Fibroblast of villous mesenchyme (primary cell): ENCODE data around the gene TAS2R42.

- CAGE, long polyA plus RNA = no peak
Measured at GRCh38 chr12:10395175-10396294, 5.7 kb upstream of the KLRK1 start.

- CAGE, long polyA plus RNA = no peak
Measured at GRCh38 chr12:10700807-10701465, 22.2 kb downstream of the YBX3 start.

GRCh38 chr12:10722265-10722972 is 704 bp downstream of the YBX3 start:
- CAGE, long polyA plus RNA = no peak

DNA sequence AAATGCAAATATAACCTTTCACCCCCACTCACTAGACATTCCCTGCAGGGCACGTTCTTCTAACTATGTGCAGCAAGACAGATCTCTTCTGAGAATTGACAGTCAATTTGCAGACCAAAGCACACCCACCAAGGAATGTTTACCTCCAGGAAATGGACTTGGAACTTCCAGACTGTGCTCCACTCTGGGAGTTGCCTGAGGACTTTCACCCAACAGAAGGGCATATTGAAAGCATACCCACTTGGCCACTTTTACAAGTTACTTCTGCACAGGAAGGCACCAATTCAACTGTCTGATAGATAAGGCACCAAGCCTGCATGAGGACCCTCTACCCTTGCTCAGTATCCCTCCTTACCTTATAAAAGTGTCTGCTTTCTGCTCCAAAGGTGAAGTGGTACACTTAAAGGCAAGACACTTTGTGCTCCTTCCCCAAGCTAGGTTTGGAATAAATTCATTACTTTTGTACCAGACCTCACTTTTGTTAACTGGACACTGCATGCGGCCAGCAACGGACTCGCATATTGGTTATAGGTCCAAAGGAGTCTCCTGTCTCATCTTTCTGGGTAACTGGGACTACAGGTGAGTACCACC is 6.4 kb downstream of the TAS2R19 start:
- CAGE, long polyA plus RNA = no peak

DNA sequence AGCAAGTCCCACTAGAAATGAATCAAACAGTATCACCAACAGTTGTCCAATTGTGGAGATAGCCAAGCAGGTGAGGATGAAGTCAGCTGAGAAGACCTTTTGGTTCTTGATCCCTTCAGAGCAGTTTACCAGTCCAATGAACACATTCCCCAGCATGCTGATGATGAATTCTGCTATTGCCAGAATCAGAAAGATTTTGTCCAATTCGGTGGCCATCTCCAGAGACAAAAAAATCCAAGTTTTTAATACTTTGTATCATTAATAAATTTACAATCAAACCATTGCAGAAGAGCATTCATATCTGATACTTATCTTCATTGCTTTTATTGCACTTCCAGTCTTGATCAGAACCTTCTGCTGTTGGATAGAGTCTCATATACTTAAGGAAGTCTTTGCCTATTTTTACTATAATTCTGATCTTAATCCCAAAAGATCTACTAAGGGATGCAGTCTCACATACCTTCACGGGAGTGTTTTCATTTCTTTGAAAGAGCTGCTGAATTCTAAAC is at the start of gene TAS2R42:
TAS2R42 (minus strand) TSS at position 216 of the 509 bp plus-strand sequence.
- CAGE, long polyA plus RNA = no peak

DNA sequence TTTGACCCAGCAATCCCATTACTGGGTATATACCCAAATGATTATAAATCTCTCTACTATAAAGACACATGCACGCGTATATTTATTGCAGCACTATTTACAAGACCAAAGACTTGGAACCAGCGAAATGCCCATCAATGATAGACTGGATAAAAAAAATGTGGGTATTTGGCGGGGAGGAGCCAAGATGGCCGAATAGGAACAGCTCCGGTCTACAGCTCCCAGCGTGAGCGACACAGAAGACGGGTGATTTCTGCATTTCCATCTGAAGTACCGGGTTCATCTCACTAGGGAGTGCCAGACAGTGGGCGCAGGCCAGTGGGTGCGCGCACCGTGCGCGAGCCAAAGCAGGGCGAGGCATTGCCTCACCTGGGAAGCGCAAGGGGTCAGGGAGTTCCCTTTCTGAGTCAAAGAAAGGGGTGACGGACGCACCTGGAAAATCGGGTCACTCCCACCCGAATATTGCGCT is 12.7 kb downstream of the PRB4 start:
- CAGE, long polyA plus RNA = no peak

DNA sequence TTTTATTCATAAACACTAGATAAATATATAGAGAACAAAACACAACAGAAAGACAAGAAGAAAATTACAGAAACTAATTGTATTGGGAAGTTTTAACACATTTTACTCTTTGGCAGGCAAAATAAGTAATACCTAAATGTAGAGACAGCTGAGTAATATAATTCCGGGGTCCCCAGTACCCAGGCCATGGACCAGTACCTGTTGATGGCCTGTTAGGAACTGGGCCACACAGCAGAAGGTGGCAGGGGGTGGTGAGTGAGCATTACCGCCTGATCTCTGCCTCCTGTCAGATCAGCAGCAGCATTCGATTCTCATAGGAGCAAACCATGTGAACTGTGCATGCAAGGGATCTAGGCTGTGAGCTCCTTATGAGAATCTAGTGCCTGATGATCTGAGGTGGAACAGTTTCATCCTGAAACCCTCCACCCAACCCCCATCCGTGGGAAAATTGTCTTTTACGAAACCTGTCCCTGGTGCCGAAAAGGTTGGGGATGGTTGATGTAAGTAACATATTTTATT is 84.3 kb upstream of the ETV6 start:
- CAGE, long polyA plus RNA = no peak

DNA sequence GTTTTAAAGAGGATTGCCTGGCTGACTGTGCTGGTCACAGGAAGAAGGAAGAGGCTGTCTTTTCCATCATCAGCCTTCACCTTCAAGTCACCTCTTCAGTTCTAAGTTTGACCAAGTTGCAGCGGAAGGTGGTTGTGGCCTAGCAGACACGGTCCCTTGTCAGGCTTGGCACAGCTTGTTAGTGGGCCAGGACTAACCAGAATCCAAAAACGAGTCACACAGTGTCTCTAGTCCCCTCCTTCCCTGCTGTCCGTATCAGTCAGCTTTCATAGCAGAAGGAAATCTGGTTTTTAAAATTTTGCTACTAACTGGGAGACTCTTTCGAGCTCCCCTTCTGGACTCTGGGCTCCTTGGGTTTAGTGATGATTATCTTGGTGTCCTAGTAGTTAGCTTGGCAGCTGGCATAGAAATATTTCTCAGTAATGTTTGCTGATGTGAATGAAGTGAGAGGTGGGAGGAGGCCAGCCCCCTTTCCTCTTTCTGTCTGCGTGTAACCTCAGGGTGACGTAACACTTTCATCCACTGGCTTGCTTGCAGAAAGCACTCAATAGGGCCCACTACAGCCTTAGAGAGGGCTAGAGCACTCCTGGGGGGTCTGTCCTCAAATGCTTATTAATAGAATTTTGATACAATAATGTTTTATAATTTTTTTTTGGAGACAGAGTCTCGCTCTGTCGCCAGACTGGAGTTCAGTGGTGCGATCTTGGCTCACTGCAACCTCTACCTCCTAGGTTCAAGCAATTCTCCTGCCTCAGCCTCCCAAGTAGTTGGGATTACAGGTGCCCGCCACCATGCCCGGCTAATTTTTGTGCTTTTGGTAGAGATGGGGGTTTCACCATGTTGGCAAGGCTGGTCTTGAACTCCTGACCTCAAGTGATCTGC is 3.9 kb downstream of the ETV6 start:
- CAGE, long polyA plus RNA = no peak

DNA sequence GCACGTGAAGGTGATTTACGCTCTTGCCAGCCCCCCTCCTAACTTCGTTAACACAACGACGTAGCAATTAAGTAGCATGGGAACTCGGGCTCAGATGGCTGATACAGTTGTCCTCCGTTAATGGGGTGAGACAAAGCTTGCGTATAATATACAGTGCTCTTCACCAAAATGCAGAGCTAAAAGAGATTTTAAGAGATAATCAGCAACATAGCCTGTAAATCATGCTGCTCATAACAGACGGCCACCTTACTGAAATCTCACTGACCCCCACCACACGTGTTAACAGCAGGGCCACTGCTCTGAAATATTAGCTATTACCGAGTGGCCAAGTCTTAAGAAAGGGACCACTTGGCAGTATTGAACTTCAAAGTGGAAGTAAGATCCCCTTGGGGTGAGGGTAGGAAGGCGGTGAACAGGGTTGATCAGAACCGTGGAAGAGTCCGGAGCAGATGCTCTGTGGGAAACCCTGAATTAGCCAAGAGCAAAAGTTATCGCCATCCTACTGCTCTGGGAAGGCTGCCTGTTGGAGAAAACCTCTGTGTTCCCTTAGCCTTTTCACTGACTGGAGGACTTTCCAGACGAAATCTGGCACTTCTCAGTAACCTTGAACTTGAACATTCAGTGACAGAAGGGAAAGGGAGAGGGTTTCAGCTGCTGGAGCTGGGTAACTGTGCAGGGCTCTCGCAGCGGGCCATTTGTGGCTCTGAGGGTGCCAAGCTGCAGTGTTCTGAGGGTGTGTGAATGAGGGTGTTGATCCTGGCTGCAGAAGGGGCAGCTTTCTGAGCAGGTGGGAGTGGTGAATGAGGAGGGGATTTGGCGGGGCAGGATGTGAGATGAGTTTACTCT is 23.2 kb downstream of the ETV6 start:
- CAGE, long polyA plus RNA = no peak

GRCh38 chr12:11705003-11705513 is 55.6 kb downstream of the ETV6 start:
- CAGE, long polyA plus RNA = no peak

GRCh38 chr12:11719638-11720829 is 70.6 kb downstream of the ETV6 start:
- CAGE, long polyA plus RNA = no peak

GRCh38 chr12:11730776-11731182 is 81.3 kb downstream of the ETV6 start:
- CAGE, long polyA plus RNA = no peak

DNA sequence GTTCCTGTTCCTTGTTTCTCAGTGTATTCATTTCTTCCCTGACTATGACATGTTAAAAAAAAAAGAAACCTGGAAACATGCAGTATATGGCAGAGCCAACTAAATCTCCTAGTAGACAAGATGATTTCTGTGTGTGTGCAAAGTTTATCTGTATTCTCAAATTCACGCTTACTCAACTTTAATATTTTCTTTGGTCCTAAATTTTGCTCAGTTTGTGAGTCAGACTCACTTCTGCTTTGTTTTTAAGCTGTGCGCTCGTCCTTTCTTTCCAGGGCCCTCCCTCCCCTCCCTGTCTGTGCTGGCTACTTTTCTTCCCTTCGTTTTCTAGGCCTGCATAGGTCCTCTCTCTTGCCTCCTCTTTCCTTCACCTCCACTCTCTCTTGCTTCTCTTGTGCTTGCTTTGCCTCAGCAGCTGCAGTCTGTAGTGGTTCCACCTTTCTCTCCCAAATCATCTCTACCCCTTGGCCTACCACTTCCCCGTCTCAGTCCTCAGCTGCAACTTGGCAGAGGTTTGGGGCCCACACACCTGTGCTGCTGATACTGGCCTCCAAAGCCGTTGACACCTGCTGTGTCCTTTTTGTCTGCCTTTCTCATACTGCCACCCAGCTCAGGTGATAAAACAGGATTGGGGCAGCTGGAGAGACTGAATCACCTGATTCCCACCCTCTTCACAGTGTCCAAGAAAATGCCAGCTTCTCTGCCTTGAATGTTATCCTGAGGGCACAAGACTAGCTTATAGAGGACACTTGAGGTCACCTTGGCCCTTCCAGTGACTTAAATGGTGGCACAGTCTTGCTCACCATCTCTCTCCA is 103.5 kb downstream of the ETV6 start:
- CAGE, long polyA plus RNA = no peak

DNA sequence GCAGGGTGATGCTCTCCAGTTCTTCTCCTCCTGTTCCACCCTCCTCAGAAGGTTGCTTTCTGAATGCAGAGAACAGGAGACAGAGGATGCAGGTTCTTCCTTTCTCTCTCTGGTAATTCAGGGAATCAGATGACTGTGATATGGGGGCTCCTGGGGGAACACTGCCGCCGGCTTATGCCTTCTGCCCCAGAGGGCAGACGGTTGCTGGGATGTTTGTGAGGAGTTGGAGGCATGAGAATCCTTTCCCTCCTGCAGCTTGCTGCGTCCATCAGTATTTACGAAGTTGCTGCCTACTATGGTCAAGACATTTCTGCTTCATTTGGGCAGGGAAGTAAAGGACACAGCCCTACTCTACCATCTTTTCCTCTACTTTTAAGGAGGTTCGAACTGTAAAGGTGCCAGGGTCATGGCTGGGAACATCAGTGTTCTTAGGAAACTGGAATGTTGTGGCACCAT is 104.1 kb downstream of the ETV6 start:
- CAGE, long polyA plus RNA = no peak

- CAGE, long polyA plus RNA = no peak
Measured at GRCh38 chr12:11773548-11774248, 124.2 kb downstream of the ETV6 start.

DNA sequence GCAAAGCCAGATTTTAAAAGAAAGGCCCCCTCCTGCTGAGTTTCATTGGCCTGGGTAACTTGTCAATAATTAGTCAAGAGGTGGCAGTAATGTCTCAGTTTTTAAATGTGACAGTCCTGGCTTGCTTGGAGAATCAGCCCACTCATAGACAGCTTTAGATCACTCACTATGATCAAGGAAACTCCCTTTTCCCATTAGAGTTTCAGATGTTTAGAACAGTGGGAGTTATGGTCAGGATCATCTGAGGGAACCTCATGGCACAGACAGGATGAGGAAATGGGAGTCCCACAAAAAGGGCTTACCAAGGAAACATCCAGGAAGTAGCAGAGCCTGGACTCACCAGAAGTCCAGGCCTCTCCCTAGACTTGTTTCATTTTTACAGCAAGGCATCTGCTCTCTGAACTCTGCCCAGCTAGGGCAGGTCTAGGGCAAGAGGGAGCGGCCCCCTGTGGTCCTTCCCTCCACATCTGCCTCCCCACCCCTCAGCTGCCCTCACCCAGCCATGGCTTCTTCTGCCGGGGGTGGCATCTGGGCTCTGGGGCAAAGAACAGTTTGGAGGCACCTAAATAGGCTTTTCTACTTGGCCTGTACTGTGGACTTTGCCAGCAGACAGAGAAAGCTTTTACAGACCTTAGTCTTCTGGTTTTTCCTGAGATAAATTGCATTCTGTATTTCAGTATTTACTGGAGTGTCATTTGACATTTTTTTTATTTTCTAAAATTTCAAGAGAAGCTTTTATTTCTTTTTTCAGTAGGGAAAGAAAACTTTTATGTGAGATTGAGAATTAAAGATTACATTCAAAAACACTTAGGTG is 11.3 kb downstream of the BCL2L14 start:
- CAGE, long polyA plus RNA = no peak

DNA sequence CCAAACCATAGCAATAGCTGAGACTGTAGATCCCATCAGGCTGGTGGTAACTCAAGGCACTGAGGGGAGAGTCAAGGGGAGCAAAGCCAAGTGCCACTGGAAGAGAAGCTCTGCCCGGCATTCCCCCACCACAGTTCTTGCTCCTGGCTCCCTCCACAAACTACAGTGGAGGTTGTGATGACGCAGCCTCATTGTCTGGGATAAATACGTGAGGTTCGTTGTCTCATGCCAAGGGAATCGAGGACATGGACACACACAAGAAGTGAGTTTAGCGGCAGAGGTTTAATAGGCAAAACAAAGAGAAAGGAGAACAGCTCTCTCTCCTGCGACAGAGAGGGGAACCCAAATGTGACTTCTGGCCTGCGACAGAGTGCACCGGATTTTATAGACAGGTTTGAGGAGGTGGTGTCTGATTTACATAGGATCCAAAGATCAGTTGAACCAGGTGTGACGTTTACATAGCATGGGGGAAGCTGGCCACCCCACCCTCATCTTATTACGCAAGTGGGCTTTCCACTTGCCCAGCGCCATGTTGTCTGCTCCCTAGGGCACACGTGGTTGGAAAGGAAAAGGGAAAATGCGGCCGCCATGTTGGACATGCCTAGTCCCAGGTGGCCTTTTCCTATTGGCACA is 17.3 kb downstream of the BCL2L14 start:
- CAGE, long polyA plus RNA = no peak

DNA sequence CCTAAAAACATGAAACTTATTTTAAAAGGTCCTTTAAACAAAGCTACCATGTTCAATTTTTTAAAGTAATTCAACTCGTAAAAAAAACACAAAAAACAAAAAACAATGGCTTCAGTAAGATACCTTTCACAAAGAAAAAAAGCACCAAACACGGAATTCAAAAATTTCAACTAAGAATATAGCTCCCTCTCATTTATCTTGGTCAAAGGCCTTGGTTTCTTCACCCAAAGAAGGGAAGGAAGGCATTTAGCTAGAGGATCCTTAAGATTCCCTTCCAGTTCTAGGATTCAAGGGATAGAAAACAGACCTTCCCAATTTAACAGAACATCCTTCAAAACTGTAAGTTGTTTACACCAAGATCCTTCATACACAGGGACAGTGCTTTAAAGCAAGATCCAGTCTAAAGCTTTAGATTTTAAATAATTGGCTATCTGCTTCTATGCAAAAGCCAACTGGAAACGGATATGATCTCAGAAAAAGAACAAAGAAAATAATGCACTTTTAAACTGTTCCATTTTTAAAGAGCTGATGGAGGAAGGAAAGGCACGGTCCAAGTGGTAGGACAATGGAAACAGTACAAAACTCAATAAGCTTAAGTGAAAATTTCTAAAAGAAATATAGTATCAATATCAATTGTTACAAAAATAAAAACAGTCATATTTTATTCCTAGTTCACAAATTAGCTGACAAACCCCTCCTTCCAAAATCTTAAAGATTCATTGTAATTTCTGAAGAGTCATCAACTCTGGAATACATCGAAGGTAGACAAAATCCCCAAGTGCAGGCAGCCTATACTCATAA is 27.8 kb downstream of the LRP6 start:
- CAGE, long polyA plus RNA = no peak

DNA sequence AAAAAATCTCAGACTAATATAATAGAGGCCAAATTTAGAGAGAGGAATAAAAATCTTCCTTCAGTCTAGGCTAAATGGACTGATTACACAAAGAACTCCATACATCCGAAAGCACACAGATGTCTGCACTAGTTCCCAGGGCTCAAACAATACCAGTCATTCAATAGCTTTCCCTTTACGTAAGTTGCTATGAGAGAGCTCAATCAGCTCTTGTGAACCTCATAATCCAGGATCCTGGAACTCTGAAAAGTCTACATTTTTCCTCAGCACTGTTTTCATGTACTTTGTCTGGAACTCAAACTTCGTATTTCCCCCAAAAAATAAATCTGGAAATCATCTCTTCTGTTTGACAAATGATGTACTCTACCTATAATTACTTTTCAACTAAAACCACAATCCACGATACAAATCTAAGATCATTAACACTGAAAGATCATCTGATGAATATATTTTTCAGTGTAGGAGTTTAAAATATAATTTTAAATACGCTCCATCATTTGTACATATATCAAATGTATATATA is 25.8 kb downstream of the LRP6 start:
- CAGE, long polyA plus RNA = no peak

DNA sequence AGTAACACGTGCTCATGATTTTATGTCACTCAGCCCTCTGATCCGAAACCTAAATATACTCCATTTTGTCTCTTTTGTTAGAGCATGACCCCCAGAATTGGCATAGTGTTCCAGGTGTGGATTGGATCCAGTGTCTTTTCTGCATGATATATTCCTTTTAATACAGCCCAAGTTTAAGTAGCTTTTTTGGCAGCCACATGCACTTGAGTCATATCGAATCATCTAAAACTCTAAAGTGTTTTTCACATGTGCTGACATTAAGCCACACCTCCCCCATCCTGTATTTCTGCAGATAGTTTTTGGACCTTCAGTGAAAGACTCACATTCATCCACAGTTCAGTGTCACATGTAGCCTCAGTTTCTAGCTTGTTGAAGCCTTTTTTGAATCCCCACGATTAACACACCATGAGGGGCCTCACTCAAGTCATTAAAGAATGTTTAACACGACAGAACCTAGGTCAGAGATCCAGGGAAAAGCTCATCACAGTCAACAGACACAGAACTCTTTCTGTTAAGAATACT is 30.7 kb downstream of the BORCS5 start:
- CAGE, long polyA plus RNA = no peak